ENCODE measurements around the gene ISG20L2.

DNA sequence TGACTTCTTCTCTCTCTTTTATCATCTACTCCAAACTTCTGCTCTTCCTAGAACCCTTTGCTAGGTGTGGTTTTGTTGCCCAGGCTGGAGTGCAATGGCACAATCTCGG is 1.9 kb downstream of the LMNA start:
- PRO-cap, result no peak

- PRO-cap, result no peak
Observed at GRCh38 chr1:156148007-156148831, 5.2 kb upstream of the SEMA4A start.

DNA sequence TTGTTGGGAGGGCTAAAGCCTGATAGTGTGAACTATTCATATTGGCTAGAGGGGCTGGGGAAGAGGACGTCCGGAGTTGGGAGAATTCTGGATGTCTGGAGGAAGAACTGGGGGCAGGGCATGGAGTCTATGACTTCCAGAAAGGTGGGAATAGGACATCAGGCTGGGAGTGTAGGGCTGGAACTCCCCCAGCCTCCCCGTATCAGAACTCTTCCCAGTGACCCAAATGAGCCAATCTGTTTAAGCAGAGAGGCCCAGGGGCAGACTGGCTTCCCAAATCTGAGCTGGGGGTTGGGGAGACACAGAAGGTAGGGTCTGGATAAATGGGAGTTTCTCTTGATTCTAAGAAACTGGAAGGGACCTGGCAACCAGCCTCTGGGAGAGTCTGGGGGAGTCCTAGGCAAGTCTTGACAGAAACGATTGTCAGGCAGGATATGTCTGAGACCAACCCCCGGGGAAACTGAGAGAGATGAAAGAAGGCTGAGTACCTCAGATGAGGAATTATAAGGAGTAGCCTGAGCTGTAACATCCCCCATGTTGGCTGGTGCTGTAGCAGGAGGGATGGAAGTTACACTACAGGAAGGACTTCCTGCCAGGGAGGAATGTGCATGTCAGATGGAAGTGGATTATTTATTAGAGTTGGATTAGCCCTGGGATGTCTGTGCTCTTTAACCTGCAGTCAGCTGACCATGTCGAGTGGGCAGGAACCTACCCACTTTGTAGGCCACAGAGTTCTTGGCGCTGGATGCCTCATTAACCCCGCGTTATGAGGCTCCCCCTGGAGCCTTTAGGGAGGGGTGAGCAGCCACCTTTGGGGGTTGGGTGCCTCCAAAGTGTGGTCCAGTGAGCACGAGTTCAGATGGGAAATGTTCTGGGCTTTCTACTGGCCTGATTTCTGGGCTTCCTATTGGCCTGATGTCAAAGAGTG is 942 bp upstream of the SEMA4A start:
- PRO-cap, result no peak

GRCh38 chr1:156155622-156156799 is 2.6 kb downstream of the SEMA4A start:
- PRO-cap, result no peak

GRCh38 chr1:156210126-156210740 is 2.6 kb upstream of the PMF1 start:
- PRO-cap, result no peak

DNA sequence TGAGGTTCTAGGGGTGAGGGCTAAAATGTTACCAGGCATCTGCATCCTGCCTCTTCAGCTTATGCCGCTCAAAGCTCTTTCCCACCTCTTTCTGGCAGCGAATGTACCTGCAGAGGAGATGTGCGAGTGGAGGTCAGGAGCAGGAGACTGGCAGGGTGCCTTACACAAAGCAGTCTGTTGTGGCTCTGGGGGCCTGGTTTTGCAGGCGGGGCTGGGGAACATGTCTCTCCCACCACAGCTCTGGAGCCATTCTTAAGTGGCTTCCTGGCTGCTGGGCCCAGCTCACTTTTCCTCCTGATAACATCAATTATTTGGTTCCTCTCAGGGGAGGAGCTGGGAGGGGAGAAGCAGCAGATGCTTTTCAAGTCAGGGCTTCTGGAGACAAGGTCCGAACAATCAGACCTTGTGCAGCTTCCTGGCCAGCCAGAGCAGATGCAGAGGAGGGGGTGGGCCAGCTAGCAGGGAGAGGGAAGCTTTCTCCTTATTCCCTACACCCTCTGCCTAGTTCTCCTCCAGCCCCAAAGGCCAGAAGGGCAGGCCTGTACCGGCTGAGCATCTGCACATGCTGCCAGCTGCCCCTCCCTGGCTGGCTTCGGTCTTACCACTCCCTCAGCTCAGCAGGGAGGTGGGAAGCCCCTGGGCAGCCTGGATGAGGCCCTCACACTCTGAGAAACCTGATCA is 3.7 kb upstream of the PAQR6 start:
- PRO-cap, result no peak

DNA sequence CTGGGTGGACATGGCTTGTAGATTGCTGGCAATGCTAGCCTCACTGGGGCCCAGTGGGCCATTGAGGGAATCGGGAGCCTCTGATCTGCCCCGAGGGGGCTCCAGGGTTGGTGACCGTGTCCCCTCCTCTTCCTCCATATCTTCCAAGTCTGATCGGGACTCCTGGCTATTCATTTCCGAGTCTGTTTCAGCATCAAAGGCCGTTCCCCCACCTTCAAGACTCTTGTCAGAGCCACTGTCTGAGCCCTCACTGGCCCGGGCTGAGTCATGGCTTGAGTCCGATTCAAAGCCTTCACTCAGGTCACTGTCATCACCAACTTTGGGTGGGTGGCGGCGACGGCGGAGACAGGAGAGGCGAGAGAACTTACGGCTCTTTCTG is 16.7 kb downstream of the SMG5 start:
- PRO-cap, result no peak

GRCh38 chr1:156292397-156293261 is 2.9 kb downstream of the GLMP start:
- PRO-cap, result no peak

GRCh38 chr1:156478879-156479444 is 21.6 kb downstream of the MEF2D start:
- PRO-cap, result no peak

DNA sequence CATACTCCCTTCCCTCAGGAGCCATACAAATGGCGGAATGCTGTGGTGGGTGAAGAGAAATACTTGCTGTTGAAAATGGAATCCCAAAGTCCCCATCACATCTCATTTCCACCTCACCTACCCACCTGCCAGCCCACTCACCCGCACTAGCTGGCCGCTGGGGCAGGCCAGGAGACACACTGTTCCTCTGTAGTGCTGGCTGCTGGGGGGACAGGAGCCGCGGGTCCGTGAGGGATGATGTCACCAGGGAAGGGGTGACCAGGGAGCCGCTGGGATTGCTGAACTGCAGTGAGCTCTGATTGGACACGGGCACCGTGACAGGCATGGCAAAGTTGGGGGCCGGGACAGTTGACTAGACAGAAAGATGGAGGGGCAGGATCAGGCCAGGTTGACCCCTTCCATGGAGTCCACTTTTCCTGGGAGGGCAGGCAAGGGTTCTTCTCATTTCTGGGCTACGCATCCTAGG is 21.1 kb downstream of the MEF2D start:
- PRO-cap, result no peak

DNA sequence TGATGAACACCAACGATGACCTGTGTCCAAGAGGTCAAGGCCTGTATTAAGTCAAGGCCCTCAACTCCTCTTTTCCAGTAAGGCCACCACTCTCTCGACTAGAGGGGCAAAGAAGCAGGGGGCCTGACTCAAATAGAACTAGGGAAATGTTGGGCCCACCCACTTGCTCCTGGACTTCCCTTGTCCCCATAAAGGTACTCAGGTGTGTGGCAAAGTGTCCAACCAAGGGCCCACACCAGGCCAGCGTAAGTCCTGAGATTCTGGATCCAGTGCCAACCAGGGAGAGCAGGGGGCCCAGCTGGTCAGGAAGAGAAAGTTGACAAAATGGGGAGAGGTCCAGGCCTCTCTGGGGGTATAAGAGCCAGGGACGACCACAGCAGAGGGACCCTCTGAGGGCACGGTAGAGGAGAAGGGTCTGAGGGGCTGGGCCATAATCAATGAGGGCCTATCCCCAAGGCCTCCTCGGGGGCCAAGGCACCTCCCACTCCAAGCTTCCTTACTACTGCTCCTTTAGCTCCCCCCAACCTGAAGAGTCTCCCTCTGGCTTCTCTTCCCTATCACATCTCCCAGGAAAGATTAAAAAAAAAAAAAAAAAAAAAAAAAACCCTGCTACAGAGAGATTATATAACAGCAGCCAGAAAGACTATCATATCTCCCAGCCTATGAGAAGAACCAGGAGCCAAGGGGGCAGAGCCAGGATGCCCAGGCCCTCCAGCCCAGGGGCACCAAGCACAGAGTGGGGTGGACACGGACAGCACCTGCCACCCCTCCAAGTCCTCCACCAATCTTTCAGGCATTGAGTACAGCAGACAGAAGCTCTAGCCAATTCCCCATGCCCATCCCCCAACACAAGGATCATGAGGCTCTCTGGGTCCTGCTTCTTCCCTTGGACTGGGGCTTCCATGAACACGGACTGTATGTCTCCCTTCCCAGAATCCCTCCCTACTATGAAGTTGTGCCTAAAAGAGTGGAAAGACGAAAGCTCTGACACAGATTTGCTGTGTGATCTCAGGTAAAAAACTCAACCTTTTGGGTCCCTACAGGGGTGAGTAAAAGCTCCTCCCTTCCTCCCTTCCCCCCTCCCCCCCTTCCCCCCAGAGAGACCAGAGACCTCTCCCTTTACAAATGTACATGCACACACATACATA is 2.7 kb downstream of the MEF2D start:
- PRO-cap, result no peak

DNA sequence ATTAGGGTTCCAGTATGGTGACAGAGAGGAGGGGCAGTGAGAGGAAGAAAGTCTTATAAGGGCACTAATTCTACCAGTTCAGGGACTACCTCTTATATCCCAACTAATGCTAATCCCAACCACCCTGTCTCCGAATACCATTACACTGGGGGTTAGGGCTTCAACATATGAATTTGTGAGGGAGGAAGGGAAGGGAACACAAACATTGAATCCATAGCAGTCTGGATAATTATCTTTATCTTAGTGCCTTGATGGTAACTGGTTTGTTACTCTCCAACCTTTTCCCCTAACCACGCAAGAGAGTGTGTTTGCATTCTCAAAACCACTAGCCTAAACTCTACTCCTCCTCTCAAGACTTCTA is 864 bp upstream of the NAXE start:
- PRO-cap, result no peak

DNA sequence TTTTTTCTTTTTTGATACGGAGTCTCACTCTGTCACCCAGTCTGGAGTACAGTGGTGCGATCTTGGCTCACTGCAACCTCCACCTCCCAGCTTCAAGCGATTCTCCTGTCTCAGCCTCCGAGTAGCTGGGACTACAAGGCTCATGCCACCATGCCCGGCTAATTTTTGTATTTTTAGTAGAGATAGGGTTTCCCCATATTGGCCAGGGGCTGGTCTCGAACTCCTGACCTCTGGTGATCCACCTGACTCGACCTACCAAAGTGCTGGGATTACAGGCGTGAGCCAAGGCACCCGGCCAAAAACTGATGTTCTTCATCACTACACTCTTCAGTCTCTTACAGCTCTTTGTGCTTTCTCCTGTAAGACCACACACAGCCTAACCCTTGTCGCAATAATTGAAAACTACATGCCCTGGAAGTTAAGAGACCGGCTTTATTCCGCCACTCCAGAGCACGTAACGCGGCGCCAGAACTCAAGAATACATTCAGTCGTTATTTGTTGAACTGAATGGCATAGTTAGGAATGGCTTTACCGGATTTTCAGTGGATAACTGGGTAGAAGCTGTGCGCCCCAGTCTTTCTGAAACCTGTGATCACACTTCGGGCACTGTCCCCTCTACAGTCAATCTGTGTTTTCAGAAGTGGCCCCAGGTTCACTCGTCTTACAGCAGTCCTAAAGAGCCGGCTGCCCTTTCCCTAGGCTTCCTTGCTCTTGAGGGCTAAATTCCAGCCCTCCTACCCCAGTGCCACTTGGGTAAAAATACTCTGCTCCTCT is 9.2 kb downstream of the NAXE start:
- PRO-cap, result no peak

GRCh38 chr1:156672452-156673207 is 4.6 kb downstream of the NES start:
- PRO-cap, result no peak

DNA sequence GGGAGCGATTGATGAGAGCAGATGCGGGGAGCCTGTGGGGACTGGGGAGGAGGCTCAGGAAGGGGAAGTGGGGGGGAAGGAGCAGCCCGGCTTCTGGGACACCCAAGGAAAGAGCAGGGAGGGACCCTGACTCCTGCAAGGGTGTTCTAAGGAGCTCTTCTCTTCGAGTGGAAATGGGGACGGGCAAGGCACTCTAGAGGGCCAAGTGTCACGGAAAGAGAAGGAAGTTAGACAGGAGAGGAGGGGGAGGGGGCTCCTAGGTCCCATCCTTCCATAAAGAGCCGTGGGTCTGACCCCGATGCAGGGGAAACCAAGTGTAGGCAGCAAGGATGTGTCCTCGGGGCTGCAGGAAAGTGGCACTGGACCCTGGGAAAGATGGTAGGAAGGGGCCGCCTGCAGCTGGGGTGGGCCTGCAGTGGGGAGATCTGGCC is 13.1 kb downstream of the CRABP2 start:
- PRO-cap, result no peak

GRCh38 chr1:156726512-156727302 is 1.6 kb upstream of the METTL25B start:
- PRO-cap, result no peak

GRCh38 chr1:156728296-156729404 is at the start of gene ISG20L2:
Gene ISG20L2, minus strand, starts transcription at chr1:156728766.
- PRO-cap, result unidirectional peak, plus-strand start at chr1:156728510; bidirectional peak, plus-strand start at chr1:156728939, minus-strand start at chr1:156728736

DNA sequence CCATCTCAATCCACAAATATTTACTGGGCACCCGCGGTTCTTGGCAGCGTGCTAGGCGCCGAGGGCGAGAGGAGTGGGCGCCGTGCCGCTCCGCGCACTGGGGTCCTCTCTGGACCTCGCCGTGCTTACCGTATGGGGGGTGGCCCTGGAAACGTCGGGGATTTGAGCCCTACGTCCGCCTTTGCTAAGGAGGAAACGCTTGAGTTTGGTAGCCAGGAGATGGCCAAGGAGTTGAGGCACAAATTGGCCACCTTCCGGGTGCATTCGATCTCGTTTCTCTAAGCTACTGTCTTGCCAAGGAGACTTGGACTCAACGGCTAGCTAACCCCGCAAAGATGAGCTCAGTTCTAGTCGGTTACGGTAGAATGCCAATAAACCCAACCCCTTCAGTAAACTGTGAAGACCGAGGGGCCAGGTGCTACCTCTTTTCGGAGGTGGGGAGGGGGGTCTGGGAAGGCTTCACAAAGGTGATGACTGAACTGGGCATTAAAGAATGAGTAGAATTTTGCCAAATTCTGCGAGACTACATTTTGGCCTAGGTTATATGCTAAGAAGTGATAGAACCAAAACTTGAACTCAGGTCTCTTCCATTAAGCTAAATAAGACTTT is 729 bp upstream of the HDGF start:
- PRO-cap, result no peak

GRCh38 chr1:156791420-156791896 is 24.1 kb downstream of the PRCC start:
- PRO-cap, result no peak

- PRO-cap, result no peak
Observed at GRCh38 chr1:156800046-156800600, 16.5 kb downstream of the SH2D2A start.